Ascending aorta (tissue), 1 donor: Measurements from ENCODE around the gene SMIM38.

GRCh38 chr11:68388399-68389479 lies 71.8 kb upstream of the PPP6R3 start:
- PRO-cap, result no peak

DNA sequence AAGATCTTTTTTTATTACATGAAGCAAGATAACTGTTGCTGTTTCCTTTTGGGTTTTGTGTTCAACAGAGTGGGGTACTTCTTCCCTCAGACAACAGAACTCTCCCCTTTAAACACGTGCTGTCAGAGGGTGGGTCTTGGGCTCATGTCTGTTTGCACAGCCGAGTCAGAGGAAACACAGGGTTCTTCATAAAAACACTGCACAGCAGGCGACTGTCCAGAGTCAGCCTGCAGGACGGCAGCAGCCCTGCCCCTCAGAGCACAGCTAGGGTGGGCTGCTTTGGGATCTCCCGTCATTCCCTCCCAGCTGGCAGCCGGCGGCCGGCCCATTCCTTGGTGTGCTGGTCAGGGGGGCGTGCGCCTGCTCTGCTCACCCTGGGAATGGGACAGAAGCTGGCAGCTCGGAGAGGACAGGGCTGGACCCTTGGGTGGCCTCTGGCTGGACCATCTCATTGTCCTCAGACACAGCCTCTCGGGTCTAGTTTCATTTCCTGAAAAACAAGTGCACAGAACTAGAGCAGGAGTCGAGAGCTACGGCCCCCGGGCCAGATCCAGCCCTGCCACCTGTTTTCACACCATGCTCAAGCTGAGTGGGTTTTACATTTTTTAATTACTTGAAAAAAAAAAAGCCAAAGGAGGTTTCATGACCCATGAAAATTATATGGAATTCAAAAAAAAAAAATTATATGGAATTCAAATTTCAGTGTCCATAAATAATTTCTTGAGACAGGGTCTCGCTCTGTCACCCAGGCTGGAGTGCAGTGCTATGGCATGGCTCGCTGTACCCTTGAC lies 62.3 kb upstream of the PPP6R3 start:
- PRO-cap, result no peak

DNA sequence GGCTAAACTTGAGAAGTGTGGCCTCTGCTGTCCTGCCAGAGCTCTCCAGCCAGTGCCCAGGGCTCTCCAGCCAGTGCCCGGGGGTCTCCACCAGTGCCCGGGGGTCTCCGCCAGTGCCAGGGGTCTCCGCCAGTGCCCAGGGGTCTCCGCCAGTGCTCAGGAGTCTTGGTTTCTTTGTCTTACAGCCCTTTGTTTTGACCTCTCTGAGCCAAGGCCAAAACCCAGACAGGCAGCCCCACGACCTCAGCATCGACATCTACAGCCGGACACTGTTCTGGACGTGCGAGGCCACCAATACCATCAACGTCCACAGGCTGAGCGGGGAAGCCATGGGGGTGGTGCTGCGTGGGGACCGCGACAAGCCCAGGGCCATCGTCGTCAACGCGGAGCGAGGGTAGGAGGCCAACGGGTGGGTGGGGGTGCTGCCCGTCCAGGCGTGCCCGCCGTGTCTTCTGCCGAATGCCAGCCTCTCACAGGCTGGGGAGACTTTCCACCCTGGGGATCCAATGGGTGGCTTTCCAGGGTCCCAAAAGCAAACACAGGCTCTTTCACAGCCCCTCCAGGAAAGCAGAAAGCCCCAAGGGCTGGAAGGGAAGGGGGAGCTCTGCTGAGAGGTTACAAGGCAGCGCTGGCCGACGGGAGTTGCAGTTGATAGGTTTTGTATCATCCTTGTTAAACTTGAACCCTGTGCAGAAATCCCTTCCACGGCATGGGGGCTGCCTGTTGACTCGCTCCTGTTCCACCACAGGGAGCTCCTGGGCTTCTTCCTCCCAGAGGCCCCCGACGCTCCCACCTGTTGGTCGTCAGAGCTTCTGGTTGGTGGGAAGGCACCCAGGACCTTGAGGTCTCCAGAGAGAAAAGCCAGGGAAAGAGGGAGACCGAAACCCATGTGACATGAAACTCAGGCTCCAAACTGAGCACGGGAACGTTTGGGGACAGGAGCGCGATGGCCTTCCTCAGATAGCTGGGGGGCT lies 37.0 kb upstream of the PPP6R3 start:
- PRO-cap, result no peak

DNA sequence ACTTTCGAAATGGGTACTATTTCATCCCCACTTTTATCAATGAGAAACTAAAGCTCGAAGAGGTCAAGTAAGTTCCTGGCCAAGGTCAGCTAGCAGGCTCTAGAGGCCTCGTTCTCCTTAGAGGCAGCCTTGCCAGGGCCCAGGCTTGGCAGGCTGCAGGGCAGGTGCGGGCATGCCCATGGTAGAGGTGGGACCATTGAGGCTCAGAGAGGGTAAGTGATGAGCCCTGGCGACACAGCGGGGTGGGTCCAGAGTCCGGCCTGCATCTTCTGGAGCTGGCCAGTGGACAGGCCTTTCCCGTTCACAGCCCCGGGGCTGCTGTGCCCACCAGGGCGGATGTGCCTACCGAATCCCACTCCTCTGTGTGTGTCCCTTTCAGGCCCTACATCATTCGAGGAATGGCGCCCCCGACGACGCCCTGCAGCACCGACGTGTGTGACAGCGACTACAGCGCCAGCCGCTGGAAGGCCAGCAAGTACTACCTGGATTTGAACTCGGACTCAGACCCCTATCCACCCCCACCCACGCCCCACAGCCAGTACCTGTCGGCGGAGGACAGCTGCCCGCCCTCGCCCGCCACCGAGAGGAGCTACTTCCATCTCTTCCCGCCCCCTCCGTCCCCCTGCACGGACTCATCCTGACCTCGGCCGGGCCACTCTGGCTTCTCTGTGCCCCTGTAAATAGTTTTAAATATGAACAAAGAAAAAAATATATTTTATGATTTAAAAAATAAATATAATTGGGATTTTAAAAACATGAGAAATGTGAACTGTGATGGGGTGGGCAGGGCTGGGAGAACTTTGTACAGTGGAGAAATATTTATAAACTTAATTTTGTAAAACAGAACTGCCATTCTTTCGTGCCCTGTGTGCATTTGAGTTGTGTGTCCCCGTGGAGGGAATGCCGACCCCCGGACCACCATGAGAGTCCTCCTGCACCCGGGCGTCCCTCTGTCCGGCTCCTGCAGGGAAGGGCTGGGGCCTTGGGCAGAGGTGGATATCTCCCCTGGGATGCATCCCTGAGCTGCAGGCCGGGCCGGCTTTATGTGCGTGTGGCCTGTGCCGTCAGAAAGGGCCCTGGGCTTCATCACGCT lies 11.8 kb upstream of the PPP6R3 start:
- PRO-cap, result no peak

DNA sequence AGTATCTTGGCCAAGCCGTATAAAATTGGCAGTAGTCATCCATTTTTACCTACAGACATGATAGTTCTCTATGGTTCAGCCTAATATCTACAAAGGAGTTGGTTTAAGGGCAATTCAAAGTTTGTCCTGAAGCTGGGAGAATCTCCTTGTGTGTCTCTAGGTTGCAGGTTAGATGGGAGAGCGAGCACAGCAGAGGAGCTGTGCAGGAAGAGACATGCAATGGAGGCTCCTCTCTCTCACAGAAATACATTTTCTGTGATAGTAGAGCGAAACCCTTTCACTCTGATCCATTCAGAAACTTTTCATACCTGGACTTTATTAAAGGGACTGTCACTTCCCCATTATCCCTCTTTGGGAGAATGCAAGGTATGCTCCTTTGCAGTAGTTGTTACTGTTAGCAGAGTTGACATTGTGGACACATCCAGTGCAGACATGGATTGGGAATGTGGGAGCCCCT lies 91.6 kb downstream of the PPP6R3 start:
- PRO-cap, result no peak

DNA sequence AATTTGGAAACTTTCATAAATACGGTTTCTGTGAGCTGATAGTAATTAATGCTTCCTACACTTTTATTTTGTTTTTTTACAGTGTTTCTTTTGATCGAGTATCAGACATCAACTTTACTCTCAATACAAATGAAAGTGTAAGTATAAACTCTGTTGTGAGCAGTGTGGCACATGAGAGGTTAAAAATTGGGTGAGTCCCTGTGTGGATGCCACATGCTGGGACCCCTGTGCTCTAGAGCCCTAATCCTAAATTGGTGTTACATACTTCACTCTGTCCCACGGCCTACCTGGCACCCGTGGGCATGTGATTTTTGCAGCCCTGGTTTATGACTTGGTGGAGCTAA lies 93.8 kb upstream of the GAL start:
- PRO-cap, result no peak

DNA sequence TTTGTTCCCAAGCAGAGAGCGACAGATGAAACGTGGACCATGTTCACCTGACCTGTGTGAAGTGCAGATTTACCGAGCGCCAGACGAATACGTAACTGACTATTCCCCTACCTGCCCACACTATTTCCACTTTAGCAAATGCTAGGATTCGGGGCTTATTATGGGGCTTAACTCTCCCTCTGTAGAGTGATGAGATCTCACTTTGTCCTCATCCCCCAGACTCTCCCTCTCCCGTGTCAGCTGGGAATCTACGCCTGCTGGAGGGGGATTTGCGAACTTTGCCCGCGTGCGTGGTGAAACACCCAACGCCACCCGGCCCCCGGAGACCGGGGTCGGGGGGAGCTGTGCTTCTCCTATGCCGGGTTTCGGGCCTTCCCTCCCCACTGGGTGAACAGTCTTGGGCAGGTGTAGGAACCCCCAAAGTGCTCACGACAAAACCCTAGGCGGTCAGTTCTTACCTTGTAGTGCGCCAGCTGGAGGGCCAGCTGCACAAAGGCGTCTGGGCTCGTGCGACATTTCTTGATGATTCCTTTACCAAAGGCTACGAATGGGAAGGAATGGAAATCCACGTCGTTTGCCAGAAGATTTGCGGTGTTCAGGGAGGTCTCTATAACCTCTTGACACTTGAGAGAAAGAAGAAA lies 21.6 kb upstream of the TESMIN start:
- PRO-cap, result no peak

GRCh38 chr11:68773448-68774258 lies 22.3 kb upstream of the TESMIN start:
- PRO-cap, result no peak

GRCh38 chr11:68807404-68807748 lies 34.3 kb downstream of the CPT1A start:
- PRO-cap, result no peak

DNA sequence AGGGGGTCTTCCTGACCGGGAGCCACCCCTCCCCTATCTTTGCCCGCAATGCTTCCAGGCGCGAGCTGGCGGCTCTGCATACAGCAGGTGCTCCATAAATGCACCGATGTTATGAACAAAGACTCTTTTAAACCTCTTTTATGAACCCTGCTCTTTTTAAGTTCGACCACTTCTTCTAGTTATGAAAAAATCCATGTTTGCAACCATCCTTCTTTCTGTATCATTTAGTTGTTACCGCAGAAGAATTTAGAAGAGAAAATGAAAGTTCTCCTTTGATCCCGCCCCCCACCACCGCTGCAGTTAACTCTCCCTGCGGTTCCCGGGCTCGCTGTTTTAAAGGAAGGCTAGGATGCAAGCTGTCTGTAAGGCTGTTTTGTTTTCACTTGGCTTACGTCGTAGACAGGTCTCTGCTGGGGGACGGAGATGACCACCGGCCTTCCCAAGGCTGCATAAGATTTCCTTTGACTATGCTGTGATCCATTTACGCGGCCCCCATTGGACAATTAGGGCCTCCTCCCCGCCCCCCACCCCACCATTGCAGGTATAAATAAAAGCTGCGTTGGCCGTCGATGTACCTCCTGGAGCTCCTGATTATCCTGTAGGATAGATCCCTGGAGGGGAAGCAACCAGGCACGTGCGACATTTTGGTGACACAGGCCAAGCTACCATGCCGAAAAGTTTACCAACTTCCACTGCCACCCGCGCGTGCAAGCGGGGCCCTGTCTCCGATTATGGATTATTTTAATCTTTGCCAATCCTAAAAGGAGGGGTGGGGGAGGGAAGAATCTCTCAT lies 1.3 kb upstream of the CPT1A start:
- PRO-cap, result no peak

- PRO-cap, result no peak
Observed at GRCh38 chr11:68927726-68928192, 24.1 kb downstream of the IGHMBP2 start.

DNA sequence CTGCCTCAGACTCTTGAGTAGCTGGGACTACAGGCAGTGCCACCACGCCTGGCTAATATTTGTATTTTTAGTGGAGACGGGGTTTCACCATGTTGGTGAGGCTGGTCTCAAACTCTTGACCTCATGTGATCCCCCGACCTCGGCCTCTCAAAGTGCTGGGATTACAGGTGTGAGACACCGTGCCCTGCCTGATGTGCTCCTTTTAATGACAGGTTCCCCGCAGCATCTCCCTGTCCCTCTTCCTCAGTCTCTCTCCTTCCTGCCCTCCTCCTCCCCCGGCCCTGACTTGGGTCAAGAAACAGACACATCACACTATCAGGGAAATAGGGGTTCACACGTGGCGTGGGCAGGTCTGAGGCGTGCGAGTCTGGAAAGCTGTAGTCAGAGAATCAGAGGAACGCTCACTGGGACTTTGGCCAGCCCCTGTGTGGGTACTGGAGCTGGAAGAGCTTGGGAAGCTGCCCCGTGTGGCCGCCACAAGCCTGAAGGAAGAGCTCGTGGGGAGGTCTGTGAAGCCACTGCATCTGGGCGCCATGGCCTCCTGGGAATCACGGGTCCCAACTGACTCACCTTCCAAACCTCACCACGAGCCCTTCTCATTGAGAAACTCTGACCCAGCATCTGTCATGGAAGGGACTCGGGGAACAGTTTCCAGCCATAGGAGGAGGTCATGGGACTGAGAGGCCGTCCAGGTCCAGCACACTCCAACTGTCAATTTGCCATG lies 5.7 kb upstream of the MRGPRF start:
- PRO-cap, result unidirectional peak, minus-strand start at position 550 of the sequence

DNA sequence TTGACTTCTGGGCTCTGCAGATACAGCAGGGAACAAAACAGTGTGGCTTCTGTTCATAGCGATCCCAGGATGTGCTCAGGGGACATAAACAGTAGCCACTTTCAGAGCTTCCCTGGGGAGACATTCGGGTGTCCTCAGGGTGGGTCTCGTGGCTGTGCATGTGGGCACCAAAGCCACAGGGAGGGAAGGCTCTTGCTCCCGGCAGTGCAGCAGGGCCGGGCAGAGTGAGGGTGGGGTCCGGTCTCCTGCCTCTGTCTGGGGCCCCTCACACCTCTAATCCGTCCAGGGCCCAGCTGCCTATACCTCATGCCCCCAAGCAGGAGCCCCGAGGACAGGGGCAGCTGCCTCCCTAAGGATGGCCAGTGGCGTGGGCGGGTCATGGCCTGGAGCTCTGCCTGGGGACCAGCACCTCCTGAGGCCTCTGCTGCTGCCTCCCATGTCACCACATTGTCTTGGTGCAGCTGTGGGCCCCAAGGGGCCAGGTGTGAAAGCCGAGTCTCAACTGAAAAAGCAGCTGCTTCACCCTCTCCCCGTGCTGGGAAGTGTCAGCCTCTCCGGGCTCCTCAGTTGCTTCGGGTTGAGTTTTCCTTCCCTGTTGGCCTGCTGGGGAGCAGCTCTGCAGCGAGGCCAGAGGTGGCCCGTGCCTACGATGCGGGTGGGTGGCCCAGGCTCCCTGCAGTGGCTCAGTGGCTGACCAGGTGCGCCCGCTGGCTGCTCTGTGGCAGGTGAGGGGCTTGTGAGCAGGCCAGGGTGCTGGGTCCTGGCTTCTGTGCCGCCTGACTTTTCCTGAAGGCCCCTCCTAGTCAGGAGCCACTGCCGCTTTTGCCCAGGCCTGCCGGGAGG lies 3.9 kb downstream of the TPCN2 start:
- PRO-cap, result no peak

- PRO-cap, result no peak
Observed at GRCh38 chr11:69074451-69074755, 25.7 kb downstream of the TPCN2 start.

DNA sequence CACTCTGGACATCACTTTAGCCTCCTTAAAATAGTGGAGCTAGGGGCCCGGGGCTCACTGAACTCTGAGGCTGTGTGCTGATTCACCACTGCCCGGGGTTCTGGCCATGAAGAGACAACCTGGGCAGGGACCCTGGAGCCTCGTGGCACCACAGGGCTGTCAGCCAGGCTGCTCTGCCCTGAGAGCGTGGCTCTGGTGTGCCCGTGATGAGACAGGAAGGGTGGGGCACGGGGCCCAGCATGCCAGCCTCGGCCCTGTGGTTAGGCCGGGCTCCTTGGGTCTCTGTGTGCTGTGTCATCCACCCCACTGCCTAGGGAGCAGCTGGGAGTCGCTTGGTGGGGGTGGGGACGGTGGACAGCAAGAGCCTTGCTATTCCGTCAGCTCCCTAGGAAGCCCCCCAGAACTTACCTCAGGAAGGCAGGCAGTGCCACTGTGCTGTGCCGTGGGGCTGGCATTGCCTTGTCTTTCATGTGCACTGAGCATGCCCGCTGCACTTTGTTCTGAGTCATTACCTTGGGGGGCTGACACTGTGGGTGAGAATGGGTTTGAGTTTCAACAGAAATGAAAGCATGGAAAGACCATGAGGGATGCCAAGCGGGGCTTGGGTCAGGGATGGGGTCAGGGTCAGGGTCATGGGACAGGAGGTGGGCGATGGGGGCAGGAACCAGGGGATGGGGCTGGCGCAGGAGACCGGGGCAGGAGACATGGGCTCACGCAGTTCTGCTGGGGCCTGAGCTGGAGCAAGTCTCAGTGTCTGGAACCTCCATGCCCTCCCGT lies 31.8 kb downstream of the TPCN2 start:
- PRO-cap, result no peak

DNA sequence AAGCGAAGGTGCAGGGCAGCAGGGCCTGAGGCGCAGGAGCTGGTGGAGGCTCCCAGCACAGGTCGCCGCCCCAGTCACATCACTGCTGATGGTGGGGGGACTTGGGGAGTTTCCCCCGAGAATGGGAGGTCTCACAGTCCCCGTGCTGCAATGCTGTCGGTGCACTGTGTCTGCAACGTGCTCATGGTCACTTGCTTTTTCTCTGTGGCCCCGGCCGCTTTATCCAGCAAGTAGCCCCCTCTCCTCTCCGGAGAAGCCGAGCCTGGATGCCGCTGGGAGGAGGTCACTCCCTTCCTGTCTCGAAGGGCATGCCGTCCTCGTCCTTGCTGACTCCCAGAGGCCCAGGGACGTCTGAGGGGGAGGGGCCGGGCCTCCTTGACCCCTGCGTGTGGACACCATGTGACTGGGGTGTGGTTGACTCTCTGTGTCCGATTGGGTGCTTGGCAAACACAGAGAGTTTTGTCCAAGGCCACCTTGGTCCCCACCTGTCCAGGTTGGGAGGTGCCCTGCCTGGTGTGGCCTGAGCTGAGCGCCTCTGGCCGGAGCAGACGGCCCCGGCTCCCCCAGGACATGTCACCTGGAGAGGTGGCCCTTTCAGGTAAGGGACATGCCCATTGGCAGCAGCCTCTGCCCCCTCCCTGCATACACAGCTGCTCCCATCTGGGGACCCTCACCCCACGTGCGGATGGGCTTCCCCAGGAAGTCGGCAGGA lies 489 bp upstream of the SMIM38 start:
- PRO-cap, result no peak

GRCh38 chr11:69155802-69156499 lies at the start of gene SMIM38:
Gene SMIM38, plus strand, starts transcription at chr11:69155935.
- PRO-cap, result no peak

- PRO-cap, result no peak
Observed at GRCh38 chr11:69157090-69157888, 1.6 kb downstream of the SMIM38 start.

- PRO-cap, result no peak
Observed at GRCh38 chr11:69210173-69210650, 54.5 kb downstream of the SMIM38 start.

DNA sequence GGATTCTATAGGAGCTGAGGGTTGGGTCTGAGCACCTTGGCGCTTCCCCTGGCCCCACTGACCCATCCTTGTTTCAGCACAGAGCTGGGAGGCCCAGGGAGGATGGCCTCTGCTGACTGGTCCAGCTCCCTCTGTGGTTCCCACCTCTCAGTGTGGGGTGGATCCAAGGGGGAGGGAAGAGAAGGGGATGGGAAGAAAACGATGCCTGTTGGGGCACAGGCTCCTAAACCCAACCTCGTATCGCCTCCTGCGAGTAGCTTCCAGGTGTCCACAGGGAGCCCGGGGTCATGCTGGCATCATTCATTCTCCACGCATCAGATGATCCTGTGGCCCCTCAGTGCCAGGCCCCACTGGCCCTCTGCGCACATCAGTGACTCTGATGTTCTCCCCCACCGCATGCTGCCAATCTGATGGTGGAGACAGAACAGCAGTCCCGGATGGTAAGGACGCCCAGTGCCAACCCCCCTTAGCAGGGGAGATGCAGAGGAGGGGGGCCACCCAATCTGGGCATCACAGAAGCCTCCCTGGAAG lies 5.1 kb downstream of the MYEOV start:
- PRO-cap, result no peak